ENCODE measurements around a stretch of chr7.

DNA sequence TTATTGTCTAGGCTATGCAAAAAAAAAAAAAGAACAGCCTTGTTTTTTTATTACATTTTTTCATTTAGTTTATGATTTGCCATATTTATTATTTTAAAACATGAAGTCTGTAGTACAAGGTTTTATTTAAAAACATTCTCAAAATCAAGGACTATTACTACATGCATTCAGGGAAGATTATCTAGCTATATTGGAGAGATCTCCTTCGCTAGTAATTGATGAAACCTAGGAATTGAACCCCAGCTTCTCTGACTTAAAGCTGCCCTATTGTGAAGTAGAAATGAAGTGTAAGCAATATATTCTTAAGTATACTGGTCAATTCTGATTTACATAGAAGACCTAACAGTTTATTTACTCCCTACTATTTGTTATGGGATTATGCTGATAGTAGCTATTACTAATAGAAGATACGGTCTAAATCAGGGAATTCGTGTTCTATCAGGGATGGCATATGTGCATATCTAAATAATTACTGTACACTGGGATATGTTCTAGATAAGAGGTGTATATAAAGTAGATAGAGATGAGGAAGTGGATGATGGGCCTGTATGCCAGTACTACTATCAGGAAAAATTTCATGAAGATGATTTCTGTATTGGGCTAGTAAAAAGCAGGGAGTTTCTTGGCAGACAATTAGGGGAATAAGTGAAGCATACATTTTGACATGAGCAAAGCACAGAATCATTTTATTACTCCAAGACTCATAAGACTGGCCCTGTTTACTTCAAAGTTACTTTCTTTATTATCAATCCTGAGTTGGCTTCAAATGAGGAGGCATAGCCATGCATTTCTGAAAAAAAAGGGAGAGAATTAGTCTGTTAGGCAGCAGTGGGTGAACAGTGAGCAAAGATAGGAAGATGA lies 26.1 kb downstream of the PTPN12 start:
- PRO-cap: no peak

- PRO-cap: unidirectional peak, minus-strand start at chr7:78020443
These were observed 222.0 kb upstream of the TMEM60 start for GRCh38 chr7:78020386-78020573.

DNA sequence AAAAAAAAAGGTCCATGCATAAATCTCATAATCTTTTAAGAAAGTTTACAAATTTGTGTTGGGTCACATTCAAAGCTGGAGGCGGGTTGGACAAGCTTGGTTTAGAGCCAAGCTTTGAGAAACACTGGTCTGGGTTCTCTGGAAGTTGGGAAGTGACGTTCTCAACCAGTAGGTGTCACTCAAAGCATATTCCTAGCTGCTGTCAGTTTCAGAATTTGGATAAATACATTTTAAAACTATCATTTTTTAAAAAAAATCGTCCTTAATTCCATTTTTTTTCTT lies 222.3 kb upstream of the TMEM60 start:
- PRO-cap: no peak

DNA sequence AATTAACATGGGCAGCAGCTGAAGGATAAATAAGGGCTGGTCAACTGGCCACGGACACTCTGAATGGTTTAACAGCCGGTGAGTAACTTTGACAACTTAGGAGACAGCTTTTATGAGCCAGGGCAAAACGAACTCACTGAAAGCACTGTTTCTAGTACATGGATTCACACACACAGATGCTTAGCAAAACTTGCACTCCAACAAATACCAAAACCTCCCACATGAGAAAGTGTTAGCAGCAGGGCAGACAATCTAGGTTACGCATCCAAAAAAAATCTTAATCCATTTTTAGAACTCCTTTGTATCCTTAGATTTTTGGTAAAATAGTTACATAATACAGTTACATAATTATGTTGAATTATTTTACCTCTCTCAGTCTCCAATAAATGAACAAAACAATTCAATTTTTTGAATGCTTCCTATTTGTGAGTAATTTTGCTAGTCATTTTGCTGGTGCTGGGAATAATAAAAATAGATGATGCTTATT lies 486.8 kb upstream of the TMEM60 start:
- PRO-cap: no peak

DNA sequence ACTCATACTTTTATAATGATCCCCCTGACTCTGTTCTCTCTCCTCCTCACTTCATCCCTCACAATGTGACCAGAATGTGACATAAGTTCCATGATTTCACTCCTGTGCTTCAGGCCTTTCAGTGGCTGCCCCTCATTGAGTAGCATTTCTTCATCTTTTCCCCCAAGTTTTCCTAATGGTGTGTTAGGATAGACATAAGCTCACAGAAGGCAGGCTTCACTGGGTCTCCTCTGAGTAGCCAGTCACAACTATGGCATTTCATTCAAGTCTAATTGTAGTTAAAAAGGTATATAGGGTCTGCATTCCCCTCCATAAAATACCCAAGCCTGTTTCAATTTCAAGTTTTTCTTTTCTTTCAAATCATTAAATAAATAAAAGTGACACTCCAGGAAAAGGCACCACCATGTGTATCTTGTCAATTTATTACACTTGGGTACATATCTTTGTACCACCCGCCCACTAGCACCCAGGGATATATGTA lies 509.2 kb downstream of the MAGI2 start:
- PRO-cap: no peak

GRCh38 chr7:79234399-79234975 lies 219.0 kb downstream of the MAGI2 start:
- PRO-cap: no peak

DNA sequence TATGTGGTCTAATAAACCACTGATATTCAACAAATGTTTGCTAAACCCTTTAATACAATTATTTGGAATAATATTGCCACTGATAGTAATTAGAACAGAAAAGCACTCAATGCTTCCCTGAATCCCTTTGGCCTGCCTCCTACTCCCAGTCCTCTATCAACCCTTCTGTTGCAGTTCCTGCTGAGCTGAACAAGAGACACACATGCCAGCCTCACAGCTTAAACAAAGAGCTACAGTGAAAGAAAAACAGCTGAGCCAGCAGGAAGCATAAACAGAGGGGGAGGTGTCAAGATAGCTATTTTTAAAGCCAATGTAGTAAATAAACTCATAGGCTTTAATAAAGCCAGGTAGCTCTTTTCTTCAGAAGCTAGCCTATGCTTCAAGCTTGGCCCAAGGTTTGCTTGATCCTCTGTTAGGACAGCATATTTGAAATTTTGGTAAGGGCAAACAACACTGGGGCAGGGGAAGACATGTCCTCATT lies 6.8 kb upstream of the GNAI1 start:
- PRO-cap: no peak

GRCh38 chr7:80174047-80174700 lies 39.5 kb downstream of the GNAI1 start:
- PRO-cap: no peak

- PRO-cap: no peak
These were observed 128.7 kb downstream of the GNAI1 start for GRCh38 chr7:80263269-80263845.

DNA sequence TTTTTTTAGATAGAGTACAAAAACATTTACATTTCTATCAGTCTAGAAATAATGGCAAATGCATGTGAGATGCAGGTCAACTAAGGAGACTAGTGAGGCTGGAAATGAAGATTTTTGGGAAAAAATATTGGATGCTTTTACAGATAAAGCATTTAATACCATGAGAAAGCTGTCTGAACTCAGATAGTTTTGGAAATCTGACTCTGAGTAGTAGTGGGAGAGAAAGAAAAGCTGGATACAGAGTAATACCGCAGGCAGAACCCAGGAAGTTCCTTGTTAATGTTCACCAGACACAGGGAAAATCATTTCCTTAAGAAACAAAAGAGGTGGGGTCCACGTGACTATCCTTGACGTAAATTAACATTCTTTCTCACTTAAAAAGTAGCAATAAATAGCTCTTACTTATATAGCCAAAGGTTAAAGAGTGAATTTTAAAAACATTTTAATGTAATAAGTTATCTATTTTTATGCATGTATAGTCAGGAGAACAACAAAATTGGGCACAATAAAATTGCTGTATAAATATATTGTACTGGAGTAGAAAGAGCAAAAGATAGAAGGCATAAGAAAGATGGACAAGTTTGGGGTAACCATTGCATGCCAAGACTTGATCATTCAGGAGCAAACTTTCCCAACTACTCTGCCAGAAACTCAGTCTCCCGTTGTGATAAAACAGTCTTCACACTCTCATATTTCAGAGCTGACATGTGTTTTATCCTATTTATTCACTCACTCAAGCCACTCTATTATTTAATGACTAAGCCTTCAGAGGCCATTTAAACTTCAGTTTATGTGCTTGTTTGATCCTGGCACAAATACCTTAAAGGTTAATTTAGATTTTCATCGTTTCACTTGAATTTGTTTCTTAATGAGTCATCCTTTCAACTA lies 143.0 kb downstream of the GNAI1 start:
- PRO-cap: no peak

DNA sequence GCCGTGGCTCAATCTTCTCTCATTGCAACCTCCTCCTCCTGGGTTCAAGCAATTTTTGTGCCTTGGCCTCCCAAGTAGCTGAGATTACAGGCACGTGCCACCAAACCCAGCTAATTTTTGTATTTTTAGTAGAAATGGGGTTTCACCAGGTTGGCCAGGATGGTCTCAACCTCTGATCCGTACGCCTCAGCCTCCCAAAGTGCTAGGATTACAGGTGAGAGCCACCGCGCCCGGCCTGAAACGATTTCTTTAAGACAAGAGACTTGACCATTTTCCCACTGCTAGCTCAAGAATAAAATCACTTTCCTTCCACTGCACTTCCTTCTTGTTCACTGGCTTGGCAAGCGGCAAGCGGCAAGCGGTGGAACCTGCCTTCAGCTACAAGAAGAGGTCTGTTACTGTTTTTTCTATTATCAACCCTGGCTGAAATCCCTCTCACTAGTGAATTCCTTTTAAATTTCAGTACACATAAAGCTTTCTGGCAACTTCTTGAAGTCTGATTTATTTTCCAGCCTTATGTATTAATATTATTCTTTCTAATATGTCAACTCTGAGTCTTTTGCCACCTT lies 12.7 kb upstream of the GNAT3 start:
- PRO-cap: unidirectional peak, plus-strand start at position 332 of the sequence

DNA sequence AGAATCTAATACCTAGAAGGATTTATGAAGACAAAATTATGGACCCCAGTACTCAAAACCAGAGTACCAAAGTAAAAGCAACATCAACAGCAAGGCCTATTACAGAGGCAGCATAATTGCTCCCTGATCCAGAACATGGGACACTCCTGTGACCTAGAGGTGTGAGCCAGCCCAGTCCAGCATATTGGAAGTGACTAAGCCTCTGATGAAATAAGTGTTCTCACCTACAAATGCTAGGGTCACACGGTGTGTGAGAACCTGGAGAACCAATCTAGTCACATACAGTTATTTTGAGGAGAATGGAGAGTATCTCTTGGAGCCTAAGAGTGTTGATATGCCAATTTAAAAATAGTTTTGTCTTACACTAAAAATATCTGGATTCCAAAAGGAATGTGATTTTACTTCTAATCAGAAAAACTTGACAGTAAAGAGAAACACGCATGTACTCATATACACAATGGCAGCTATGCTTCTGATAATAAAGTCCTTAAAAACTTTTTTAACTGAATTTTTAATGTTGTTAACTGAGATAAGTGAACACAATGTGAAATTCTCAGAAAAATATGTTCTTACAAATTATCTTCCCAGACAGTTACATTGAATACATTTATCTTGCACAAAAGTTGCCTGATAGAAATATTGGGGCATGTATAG lies 56.9 kb upstream of the CD36 start:
- PRO-cap: no peak

DNA sequence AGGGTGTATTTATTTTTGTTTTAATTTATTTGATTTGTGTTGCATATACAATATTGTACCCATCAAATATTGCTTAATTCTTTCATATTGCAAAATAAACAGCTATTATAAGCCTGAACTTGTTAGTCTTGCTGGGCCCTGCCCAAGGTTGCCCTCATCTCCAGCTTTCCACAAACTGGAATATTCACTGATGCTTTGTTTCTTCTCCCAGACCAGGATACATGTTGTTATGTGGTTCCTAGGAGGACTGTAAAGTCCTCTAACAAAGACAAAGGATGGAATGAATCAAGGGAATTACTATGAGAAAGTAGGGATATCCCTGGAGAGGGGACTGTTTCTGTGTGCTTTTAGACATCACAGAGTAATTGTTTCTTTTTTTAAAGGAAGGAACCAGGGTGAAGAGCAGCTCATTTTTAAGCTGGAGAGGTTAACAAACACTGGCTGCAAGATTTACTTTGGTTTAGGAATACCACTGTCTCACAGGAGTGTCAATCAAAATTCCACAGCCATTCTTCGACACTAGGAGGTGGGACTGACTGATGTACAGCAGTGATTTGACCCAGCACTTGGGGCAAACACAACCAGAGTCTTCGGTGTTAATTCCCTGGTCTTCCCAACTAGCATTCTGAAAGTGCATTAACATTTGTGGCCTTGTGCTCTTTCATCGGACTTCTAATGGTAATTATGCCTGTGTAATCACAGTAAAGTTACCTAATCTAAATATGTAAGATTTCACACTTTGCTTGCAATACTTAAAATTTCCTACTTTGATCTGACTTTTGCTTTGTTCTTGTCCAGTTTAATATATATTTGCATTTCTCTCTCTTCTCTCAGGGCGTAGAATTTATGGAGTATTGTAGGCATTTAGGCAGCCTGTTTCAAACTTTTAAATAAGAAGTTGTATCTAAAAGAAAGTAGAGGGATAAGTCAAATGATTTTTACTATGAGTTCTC lies 14.7 kb upstream of the CD36 start:
- PRO-cap: no peak

- PRO-cap: no peak
These were observed 96.8 kb downstream of the CD36 start for GRCh38 chr7:80735226-80735745.

DNA sequence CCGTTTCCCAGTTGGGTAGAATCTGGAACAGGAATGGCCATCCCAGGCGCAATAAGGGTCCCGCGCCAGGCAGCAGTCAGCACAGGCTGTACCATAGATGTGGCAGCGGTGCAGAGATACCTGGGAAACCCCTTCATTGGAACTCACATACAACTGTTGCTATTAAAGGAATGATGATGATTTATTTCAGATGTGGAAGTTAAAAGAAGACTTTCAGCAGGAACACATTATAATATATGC lies 119.8 kb downstream of the CD36 start:
- PRO-cap: no peak

DNA sequence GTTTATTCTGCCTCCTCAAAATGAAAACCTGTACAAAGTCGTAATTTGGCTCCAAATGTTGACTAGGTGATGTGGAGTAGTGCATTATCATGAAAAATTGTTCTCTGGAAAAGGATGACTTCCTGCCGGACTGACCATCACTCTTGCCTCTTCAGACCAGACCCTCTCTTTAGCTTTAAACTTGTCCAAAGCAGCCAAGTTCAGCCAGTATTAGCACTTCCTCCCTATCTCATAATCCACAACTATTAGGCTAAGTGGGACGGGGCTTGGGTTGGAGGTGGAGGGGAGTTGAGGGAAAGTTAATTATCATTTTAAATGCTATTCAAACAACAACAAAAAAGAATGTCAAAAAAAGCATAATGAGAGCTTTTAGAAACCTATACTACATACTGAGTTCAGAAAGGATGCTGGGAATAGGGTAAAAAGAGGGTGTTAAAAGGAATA lies 447 bp downstream of the HGF start:
- PRO-cap: no peak

- PRO-cap: no peak
These were observed 188.8 kb downstream of the SEMA3E start for GRCh38 chr7:83459791-83460972.

DNA sequence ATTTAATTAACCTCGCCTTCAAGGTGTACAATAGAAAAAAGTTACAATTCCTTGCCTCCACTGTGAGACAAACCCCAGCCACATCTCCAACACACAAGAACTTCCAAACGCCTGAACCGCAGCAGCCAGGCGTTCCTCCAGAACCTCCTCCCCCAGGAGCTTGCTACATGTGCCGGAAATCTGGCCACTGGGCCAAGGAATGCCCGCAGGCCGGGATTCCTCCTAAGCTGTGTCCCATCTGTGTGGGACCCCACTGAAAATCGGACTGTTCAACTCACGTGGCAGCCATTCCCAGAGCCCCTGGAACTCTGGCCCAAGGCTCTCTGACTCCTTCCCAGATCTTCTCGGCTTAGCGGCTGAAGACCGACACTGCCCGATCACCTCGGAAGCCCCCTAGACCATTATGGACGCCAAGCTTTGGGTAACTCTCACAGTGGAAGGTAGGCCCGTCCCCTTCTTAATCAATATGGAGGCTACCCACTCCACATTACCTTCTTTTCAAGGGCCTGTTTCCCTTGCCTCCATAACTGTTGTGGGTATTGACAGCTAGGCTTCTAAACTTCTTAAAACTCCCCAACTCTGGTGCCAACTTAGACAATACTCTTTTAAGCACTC lies 187.1 kb downstream of the SEMA3E start:
- PRO-cap: no peak

GRCh38 chr7:84058510-84059113 lies 136.0 kb downstream of the SEMA3A start:
- PRO-cap: no peak

DNA sequence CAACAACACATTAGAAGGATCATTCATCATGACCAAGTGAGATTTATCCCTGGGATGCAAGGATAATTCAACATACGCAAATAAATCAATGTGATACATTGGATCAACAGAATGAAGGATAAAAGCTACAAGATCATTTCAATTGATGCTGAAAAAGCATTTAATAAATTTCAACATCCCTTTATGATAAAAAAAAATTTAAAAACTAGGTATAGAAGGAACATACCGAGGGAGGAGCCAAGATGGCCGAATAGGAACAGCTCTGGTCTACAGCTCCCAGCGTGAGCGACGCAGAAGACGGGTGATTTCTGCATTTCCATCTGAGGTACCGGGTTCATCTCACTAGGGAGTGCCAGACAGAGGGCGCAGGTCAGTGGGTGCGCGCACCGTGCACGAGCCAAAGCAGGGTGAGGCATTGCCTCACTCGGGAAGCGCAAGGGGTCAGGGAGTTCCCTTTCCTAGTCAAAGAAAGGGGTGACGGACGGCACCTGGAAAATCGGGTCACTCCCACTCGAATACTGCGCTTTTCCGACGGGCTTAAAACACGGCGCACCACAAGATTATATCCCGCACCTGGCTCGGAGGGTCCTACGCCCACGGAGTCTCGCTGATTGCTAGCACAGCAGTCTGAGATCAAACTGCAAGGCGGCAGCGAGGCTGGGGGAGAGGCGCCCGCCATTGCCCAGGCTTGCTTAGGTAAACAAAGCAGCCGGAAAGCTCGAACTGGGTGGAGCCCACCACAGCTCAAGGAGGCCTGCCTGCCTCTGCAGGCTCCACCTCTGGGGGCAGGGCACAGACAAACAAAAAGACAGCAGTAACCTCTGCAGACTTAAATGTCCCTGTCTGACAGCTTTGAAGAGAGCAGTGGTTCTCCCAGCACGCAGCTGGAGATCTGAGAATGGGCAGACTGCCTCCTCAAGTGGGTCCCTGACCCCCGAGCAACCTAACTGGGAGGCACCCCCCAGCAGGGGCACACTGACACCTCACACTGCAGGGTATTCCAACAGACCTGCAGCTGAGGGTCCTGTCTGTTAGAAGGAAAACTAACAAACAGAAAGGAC lies 19.6 kb downstream of the ELAPOR2 start:
- PRO-cap: no peak